Left common carotid artery plus branches (tissue), 1 donor: ENCODE results near the gene ATG10.

DNA sequence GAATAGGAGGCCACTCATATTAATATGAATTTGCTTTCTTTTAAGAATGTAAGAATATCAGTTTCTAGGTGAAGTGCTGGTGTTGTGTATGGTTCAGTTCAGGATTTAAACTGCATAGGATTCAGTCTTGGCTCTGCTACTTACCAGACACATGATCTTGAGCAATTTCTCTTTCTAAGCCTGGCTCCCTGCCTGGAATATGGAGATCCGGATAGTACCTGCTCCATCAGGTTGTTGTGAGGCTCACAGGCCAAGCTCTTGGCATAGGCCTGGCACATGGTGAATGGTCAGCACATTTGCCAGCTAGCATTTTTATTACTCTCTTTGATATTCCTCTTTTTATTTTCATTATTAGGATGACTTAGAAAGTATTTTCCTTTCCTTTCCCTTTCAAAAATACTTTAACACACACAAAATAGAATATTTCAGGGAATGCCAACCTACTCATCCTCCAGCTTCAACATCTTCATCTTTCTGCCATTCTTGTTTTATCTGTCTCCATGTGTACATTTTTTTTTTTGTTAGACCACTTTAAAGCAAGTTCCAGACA is 7.8 kb downstream of the RASGRF2 start:
- PRO-cap, result no peak

DNA sequence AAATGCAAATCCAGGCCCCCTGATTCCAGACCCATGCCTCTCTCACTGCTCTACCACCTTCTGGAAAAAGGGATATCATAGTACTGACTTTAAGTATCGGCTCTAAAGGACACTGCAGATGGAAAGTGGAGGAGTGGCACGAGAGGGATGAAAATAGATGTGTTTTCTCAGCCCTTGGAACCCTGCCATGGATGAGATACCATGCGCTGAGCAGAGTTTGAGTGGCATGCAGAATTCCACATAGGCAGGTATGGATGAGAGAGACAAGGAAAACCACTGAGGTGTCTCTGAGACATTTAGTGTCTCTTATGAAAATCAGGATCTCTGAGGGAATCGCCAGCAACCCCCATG is 18.8 kb downstream of the CKMT2 start:
- PRO-cap, result no peak

GRCh38 chr5:81296150-81296602 is 5.2 kb upstream of the ZCCHC9 start:
- PRO-cap, result no peak

GRCh38 chr5:81391144-81391544 is 2.8 kb downstream of the ACOT12 start:
- PRO-cap, result no peak

DNA sequence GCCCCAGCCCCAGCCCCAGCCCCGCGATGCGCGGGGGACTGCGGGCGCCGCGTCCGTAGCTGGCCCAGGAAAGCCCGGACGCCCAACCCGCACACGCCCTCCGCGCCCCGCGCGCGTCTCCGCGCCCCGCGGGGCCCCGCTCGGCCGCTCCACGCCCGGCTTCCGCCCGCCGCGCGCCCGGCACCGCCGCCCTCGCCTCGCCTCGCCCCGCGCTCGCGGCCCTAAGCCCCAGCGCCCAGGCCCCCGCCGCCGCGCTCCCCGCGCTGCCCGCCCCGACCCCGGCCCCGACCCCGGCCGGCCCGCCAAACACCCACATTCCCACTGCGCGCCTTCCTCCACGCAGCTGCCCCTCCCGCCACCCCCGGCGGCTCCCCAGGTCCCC is 655 bp downstream of the SSBP2 start:
- PRO-cap, result bidirectional peak, plus-strand start at position 189 of the sequence, minus-strand start at position 115 of the sequence

GRCh38 chr5:81756217-81756522 is 5.3 kb upstream of the SSBP2 start:
- PRO-cap, result no peak

- PRO-cap, result no peak
These were observed 27.9 kb upstream of the SSBP2 start for GRCh38 chr5:81778481-81779418.

GRCh38 chr5:81971597-81972758 is at the start of gene ATG10:
TSS of gene ATG10 (plus strand) at chr5:81972023.
- PRO-cap, result bidirectional peak, plus-strand start at chr5:81972025, minus-strand start at chr5:81971939; bidirectional peak, plus-strand start at chr5:81972435, minus-strand start at chr5:81972238

- PRO-cap, result no peak
These were observed 134.3 kb downstream of the ATG10 start for GRCh38 chr5:82106161-82106584.

GRCh38 chr5:82204628-82205748 is 73.2 kb downstream of the RPS23 start:
- PRO-cap, result no peak

- PRO-cap, result no peak
These were observed 111.2 kb upstream of the RPS23 start for GRCh38 chr5:82389321-82389747.

DNA sequence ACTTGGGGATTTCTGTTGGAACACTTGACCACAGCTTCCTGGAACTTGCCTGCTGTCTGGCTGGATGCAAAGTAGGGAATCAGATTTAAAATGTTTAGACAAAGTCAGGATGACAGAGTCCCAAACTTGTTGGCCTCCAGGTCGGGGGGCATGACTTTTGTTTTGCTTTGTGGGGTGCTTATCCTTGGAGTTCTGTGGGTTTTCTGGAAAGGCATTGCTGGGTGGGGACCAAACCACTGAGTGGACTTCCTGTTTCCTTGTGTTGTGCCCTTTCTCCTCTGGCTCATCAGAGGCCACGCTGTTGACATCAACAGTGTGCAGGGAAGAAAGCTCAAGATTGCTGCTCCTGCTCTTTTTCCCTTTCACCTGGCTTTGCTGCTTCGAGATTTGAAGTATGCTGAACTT is 148.5 kb upstream of the RPS23 start:
- PRO-cap, result no peak

DNA sequence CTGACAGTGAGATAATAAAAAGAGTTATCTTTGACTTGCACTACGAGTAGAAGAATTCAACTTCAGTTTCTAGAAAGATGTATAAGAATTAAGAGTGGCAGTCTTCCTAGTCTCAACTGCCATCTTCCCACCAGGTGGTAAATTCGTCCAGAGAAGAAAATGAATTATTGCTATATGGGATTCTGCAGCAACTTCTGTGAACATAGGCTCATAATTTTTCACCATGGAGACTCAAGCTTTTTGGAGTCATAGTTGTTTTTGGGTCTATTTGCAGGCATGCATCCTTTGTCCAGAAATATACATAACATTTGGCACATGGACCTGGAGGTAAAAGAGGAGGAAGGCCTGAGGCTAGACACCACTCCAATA is 831 bp downstream of the TMEM167A start:
- PRO-cap, result no peak

- PRO-cap, result no peak
These were observed 55.5 kb downstream of the VCAN start for GRCh38 chr5:83527059-83527427.

DNA sequence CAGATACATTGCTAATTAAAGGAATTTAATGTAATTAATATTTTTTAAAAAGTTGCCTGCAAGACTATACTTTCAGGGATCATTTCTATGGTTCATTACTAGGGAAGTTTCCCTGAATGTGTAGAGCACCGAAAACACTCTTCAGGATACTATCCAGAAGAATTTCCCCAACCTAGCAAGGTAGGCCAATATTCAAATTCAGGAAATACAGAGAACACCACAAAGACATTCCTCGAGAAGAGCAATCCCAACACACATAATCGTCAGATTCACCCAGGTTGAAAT is 69.2 kb downstream of the EDIL3 start:
- PRO-cap, result no peak

DNA sequence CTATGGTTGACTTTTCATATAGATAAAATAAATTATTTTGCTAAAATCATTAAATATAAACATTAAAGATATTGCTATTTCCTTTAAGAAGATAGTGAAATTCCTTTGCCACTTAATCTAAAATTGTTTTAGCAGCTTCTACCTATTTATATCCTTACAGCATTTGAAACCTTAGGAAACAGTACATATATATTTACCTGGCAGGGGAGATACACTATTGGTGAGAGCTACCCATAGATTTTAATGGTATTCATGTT is 231.7 kb upstream of the EDIL3 start:
- PRO-cap, result no peak

- PRO-cap, result no peak
These were observed 908.7 kb upstream of the EDIL3 start for GRCh38 chr5:85293385-85293732.

- PRO-cap, result no peak
These were observed 28.8 kb downstream of the CCNH start for GRCh38 chr5:87383683-87384602.

- PRO-cap, result no peak
These were observed 21.9 kb downstream of the CCNH start for GRCh38 chr5:87390678-87391445.

GRCh38 chr5:87411452-87411754 is 1.3 kb downstream of the CCNH start:
- PRO-cap, result no peak